Temporal lobe (tissue), 2 donors: Measurements from ENCODE around the gene SRSF2.

DNA sequence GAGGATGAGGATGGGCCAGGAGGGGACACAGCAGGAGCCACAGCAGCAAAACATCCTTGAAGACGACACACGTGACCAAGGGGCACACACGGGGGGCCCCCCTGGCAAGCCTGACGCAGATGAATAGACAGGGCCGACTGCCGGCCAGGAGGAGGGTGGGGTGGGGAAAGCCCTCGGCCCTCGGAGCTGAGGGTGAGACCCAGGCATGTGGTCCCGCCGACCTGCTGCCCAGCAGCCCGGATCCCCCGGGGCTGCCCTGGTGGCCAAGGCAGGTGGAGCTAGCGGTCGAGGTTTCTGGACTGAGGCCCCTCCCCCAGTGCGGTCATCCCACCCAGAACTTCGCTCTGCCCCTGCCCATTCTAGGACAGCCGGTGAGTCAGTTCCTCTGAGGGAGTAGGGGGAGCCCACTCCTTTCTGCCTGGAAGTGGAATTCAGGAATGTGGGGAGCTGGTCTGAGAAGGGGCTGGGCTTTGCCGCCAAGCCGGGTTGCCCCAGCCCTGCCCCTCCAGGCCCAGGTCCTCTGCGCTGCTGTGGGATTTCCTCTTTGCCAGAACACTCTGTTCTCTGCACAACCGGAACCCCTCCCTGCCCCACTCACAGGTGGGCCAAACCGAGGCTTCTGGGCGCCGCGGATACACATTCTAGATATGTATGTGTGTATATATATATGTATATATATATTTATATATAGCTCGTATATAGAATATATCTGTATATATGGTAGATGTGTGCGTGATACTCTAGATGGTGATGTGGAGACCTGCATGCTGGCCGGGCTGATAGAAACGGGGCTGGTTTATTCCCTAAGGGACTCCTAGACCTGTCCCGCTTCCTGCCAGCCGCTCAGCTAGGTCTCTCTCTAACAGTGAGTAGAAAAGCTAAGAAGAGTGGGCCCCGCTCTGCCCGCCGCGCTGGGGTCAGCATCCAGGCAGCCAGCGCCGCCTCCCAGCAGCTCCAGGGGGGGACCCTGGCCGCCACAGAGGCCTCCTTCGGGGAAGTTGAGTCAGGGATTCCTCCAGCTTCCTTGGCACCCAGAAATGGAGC is 9.7 kb downstream of the CYGB start:
- RAMPAGE, long total RNA, result no peak

GRCh38 chr17:76558061-76558989 is 18.5 kb downstream of the PRCD start:
- RAMPAGE, long total RNA, result no peak

GRCh38 chr17:76560865-76561985 is 21.4 kb downstream of the PRCD start:
- RAMPAGE, long total RNA, result no peak

DNA sequence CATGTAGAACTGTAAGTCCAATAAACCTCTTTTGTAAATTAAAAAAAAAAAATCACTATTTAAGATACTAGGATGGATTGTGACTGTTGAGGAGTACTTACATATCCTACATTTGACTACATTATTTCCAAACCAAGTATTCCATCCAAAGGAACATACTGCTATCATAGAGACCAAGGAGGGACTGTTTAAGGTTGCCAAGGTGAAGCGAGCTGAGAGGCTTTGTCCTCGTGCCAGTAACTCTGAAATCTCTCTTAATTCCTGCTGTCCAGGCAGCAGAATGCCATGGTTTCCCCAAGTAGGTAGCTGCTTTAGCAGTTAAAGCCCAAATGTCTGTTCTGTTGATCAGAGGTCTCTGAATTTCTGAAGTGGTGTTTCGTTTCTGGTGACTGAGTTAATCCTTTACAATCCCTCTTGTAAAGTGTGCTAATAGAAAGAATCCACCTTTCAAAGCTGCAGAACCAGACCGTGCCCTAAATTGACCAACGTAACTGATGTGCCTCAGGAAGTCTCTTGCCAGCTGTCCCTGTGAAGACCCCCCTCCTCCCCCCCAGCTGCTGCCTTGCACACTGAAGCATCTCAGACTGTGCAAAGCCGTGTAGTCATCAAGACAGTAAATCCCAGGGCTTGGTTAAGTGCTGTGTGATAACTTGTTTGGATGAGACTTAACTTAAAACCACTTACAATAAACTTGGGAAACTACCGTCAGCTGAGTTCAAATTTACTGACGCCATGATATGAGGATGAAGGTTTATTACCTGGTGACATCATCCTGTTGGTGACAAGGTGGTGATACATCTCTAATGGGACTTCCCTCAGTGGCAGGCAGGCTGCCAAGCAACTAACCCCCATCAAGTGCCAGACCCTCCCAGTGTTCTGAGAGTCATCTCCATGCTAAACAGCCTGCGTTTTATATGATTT is 20.8 kb downstream of the ST6GALNAC2 start:
- RAMPAGE, long total RNA, result no peak

DNA sequence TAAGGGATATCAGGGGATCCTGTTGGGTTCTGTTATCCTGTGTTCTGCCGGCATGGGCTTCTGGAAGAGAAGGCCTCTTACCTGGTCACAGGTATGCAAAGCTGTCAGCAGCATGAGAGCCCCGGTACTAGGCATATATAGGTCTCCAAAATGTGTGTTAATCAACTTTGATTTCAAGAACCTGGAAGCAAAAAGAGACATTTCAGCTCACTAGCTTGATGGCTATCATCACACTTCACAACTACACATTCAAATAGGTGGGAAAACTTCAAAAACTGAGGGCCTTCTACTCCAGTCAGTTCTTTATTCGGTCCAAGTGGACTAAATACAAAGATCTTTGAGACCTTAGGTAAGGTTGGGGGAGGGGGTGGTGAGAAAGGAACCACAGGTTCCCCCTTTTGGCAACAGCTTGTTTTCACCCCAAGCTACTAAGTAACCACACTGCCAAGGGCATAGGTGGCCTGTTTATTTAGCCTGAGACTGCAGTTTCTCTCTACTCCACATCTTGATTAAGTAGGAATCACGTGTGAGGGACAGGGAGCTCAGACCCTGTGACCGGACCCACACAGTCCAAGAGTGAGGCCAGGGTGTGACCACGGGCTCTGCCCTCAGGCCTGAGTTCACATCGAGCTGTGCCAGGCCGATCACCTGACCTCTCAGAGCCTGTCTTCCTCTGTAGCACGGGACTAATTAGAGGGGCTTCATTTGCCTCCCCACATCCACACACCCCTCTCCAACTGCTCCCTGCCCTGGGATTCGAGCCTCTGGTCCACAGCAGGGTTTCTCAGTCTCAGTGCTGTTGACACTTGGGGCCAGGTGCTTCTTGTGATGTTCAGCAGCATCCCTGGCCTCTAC is 18.1 kb downstream of the ST6GALNAC2 start:
- RAMPAGE, long total RNA, result no peak

DNA sequence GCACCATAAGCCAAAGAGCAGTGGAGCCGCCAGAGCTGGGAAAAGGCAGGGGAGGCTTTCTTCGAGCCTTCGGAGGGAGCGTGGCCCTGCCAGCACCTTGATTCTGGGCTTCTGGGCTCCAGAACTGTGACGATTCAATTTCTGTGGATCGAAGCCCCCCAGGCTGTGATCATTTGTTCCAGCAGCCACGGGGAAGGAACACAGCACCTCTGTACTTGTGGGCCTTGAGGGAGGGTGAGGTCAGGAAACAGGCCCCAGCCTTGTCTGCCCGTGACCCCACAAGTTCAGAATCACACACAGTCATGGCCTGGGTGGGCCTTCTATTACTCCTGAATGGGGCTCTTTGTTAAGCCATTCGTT is 10.2 kb downstream of the ST6GALNAC2 start:
- RAMPAGE, long total RNA, result no peak

DNA sequence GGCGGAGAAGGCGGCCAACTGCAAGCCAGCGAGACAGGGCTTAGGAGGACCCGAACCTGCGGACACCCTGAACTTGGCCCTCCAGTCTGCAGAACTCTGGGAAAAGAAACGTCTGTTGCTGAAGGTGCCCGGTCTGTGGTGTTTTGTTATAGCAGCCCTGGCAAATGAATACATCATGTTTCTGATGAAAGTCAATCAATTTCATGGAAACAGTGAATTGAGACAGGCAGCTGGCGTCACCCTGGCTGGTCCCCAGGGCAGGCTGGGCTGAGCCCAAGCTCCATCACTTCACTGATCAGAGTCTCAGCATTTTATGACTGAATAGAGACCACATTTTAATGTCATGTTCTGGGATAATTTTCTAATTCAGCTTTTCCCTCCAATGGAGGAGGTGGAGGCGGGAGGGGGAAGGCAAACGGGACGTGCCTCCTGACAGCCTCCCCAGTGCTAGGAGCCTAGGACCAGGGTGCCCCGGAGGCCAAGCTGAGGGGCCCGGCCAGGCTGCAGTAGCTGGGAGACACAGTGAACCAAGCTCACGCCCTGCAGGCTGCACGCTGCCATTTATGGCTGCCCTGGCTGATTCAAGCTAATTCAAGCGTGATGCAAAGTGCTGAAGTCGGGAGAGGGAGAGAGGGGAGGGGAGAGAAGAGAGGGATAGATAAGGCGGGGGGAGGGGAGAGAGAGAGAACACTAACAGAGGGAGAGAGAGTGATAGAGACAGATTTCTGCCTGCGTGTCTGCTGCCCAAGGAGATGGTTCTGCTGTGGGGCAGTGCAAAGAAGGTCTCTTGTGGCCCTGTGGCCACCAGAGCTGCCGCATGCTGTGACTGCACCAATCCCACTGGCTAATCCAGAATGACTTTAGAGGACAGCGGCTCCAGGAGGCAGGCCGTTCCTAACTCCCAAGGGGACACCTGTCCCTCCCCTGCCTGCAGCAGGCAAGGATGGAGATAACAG is 13.2 kb downstream of the MXRA7 start:
- RAMPAGE, long total RNA, result no peak

GRCh38 chr17:76716047-76716749 is 5.4 kb upstream of the MXRA7 start:
- RAMPAGE, long total RNA, result no peak

GRCh38 chr17:76720872-76721429 is 5.5 kb downstream of the JMJD6 start:
- RAMPAGE, long total RNA, result no peak

DNA sequence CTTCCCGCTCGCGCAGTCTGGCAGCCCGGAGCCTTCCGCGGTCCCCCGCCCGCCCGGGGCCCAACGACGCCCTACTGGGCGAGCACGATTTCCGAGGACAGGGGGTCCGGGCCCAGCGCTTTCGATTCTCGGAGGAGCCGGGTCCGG is 228 bp downstream of the METTL23 start:
- RAMPAGE, long total RNA, result no peak

DNA sequence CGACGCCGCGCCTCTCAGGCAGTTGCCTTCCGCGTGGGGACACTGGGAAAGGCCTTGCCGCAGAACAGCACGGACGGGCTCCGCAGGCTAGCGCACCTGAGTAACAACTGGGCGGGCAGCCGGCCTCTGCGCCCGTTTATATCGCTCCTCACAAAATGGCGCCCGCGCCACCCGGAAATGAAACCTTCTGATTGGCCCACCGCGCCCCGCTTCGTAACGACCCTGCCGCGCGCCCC is at the start of gene SRSF2:
Gene SRSF2 (minus strand): TSS at position 109 of the 236 bp plus-strand sequence.
- RAMPAGE, long total RNA, result start-site peak on the minus strand centred at position 142 of the sequence, 88 bp wide, 64 and 42 reads in 2 replicates

- RAMPAGE, long total RNA, result no peak
Measured at GRCh38 chr17:77116196-77116768, 24.5 kb upstream of the SEC14L1 start.

DNA sequence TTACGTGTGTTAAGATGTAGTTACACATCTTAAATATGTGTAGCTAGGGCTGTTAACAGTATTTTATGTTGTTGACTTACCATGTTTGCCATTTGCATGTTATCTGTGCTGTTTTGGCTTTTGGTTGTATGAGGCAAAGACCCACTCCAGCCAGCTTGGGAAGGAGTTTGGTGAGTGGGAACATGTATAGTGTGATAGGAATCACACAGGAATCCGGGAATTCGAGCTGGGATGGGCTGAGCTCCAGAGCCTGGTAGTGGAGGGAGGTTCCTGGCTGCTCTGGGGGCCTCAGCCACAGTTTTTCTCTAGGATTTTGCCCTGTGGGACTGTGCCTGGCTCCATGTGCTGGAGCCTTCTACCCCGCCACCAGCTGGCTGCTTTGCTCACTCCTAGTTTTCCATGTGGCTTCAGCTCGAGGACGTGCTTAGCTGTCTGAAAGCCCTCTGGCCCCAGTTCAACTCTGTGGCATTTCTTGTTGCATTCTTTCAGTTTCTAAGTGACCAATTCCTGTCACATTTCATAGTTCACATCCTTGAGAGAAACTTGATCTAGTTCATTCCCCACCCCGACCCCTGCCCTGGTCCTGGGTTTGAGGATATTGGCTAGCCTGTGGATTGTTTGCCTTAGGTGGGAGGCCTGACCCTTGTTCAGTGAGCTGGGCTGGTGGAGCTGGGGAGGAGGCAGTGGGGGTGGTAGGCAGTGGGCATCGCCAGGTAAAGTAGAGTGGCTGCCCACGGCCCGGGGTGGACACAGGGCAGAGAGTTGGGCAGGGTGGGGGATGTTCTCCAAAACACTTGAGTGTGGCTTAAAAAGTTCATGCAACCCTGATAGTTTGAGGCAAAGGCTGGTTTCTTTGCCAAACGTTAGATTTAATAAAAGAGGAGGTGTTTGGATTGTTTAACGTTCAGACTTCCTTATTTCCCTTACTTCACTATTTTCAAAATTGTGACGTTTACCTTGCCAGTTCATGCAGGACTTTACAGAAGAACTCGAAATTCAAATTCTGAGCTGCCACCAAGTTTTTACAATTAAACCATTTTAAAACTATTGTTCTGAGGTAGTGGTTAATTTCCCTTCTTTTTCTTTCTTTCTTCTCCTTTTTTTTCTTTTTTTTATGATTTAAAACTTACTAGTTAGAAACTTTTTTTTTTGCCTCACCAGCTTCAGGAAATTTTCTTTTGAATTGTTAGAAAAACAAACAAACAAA is 5.1 kb downstream of the SEC14L1 start:
- RAMPAGE, long total RNA, result no peak

GRCh38 chr17:77188111-77188504 is 47.3 kb downstream of the SEC14L1 start:
- RAMPAGE, long total RNA, result no peak

DNA sequence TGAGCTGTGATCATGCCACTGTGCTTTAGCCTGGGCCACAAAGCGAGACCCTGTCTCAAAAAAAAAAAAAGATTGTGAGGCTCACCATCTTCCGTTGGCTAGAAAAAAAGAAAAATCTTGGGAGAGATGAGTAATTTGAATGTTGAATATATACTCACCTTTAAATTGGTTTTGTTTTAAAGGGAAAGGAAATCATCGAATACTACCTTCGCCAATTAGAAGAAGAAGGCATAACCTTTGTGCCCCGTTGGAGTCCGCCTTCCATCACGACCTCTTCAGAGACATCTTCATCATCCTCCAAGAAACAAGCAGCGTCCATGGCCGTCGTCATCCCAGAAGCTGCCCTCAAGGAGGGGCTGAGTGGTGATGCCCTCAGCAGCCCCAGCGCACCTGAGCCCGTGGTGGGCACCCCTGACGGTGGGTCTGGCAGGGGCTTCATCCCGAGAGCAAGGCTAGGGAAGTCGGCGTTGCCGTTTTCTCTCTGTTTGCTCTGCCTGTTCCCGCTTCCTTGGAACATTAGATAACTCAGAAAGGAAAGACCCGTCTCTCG is 53.8 kb downstream of the SEC14L1 start:
- RAMPAGE, long total RNA, result no peak

DNA sequence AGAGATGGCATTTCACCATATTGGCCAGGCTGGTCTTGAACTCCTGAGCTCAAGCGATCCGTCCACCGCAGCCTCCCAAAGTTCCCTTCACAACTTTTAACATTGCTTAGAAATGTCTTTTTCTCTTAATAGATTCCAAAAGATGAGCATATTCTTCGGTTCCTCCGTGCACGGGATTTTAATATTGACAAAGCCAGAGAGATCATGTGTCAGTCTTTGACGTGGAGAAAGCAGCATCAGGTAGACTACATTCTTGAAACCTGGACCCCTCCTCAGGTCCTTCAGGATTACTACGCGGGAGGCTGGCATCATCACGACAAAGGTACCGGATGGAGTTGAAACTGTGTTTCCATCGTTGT is 59.6 kb downstream of the SEC14L1 start:
- RAMPAGE, long total RNA, result no peak

DNA sequence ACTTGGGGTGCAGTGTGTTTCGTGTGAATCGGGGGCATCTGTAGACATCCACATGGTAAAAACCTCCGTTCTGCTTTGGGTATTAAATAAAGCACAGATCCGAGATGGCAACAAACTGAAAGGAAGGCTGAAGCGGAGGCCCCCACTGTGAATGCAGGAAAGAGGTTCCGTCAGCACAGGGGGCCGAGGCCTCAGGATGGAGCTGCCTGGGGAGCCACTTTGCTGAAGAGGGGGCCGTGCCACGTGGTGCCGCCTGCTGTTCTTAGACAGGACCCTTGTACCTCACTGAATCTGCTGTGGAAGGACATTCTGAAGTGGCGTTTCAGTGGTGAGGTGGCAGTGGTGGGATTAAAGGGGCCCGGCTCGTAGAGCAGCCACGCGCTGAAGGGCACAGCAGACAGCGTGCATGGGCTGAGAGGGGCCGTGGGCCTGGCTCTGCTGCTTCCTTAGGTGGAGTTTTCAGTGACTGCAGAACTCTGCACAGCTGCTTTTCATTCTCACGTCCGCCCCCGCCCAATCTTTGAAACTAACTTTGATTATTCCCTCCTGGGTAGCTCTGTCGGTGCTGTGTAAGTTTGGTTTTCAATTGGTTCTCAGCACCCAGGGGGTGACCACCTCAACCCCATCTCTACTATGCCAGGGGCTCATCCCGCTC is 70.2 kb downstream of the SEC14L1 start:
- RAMPAGE, long total RNA, result no peak

- RAMPAGE, long total RNA, result no peak
Measured at GRCh38 chr17:77212337-77213119, 68.8 kb upstream of the SEPTIN9 start.

GRCh38 chr17:77322391-77322718 is 41.1 kb downstream of the SEPTIN9 start:
- RAMPAGE, long total RNA, result no peak

GRCh38 chr17:77371895-77372354 is 90.6 kb downstream of the SEPTIN9 start:
- RAMPAGE, long total RNA, result no peak